Urinary bladder (tissue), 3 donors: ENCODE data around the genes NXF3 and COL4A6.

DNA sequence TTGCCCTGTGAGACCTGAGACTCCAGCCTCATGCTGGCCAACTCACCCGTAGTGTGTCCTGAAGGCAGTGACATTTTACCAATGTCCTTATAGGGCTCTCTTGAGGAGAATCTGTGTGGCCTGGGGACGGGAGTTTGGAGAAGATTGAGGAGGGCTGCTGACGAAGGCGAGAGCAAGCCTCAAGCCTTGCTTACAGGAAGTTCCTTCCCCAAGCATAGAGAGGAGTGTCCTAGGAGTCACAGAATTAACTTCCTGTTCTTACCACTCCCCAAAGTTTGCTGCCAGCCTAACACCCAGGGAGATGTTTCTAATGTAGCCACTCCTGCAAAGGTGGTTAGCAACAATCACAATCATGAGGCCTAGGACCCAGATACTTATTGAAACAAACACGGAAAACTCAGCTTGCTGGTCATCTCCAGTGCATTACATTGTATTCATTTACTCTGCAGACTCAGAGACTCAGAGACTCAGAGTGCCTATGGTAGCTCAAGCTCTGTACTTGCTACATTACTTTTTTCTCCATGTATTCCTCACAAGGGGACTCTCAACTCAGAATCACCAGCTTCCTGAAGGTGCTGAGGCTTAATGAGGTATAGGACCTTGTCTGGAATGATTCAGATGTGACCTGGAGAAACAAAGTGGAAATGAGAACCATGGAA is at the start of gene NXF3:
TSS of gene NXF3 (minus strand) at position 194 of the 659 bp plus-strand sequence.
- PRO-cap: no peak
- RAMPAGE, long total RNA: no peak

DNA sequence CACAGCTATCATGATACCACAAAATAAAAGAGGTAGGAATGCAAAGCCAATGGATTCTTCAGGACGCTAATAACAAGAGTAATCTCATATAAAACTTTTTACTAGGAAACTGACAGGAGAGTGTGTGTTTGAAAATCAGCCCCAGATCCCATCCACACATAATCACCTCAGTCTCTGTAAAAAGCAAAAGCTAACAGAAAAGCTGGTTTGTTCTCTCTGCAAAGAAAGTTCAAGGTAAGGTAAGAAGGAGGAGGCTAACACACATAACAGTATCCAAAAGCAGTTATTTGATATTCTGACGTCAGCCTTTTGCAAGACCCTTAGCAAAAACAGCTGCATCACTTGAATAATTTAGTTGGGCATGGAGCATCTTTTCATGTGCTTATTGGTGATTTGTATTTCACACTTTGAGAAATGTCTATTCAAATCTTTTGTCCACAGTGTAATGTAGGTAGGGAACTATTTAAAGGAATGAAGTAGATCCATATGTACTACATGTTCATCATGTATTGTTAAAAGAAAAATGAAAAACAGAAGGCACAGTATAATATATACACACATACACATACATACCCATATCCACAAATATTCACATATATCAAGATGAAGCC is 5.5 kb downstream of the TCEAL9 start:
- PRO-cap: no peak
- RAMPAGE, long total RNA: no peak

DNA sequence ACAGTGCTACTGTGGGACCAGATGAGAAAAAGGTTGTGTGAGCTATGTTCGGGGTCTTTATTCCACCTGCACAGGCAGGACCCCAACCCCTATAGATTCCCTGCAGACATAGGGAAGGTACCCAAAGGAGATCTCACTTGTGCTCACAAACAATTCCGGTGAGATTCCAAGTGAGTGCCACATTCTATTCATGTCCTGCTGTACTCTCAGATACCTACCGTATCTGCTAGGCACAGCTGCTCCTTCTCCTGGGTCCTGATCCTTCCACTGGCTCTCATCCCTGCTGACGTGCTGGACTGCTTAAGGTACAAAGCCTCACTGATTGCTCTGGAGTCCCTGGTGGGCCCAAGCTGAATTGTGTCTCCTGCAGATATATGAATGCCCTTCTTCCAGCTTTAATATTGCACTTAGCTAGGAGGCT is 2.3 kb downstream of the TCEAL1 start:
- PRO-cap: no peak
- RAMPAGE, long total RNA: no peak

DNA sequence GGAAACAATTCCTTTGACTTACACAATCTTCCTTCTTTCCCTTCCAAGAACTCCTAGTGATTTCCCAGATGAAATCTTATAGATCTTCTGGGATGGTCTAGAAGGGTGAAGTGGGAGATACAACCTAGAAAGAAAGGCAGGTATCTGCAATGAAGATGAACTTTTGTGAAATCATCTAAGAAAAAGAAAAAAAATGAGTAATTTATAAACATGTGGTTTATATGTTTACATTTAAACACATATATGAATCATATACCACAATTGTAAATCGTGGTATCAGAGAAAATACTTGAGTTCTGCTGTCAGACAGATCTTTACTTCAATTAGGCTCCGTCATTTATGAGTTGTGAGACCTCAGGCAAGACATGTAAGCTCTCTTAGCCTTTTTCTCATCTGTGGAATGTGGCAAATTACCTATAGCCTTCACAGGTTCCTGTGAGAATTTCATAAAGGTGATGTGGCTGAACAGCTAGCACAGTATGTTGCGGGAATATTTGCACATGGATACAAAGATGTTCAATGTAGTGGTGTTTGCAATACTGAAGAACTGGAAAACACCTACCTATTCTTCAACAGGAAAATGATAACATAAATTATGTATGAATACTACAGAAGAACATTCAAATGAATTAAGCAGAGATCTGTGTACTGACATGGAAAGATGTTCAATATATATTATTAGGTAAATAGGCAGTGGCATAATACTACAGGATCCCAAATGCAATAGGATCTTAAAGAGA is 7.9 kb downstream of the MORF4L2 start:
- PRO-cap: no peak
- RAMPAGE, long total RNA: no peak

DNA sequence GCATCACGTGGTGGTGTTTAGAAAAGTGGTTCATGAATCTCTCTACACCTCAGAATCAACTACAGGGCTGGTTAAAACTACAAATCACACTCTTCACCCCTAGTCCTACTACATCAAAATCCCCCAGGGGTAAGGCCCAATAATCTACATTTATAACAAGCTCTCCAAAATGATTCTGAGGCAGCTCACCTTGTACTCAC is 1.3 kb upstream of the ZCCHC18 start:
- PRO-cap: no peak
- RAMPAGE, long total RNA: no peak

DNA sequence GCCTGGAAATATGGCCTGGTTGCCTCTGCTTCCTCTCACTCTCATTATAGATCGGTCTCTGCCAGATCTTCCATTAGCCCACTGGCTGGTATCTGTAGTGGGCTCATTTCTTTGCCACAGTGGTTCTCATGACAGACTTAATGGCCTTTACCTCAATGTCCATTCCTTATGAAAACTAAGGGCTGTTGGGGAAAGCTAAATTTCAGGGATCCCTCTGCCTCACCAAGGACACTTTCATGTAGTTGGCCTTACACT is 68.8 kb upstream of the IL1RAPL2 start:
- PRO-cap: no peak
- RAMPAGE, long total RNA: no peak

DNA sequence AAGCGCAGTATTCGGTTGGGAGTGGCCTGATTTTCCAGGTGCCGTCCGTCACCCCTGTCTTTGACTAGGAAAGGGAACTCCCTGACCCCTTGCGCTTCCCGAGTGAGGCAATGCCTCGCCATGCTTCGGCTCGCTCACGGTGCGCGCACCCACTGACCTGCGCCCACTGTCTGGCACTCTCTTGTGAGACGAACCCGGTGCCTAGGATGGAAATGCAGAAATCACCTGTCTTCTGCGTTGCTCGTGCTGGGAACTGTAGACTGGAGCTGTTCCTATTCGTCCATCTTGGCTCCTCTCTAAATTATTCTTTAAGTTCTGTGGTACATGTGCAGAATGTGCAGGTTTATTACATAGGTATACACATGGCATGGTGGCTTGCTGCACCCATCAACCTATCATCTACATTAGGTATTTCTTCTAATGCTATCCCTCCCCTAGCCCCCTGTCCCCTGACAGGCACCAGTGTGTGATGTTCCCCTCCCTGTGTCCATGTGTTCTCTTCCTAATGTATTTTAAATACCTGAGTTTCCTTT is 310.3 kb downstream of the TEX13A start:
- PRO-cap: no peak
- RAMPAGE, long total RNA: no peak

DNA sequence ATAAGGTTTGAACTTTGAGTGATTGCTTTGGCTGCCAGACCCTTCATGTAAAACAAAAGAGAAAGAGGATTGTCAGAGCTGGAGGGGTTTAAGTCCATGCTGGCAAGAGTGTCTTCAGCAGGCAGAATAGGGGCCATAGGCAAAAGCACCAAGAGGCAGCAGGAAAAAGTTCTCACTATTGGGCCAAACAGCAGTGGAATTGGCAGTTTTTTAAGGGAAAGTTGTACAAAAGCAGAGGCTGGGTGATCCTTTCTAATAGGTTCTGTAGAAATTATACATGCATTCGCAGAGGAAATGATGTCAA is 305 bp upstream of the SERPINA7 start:
- PRO-cap: no peak
- RAMPAGE, long total RNA: no peak

DNA sequence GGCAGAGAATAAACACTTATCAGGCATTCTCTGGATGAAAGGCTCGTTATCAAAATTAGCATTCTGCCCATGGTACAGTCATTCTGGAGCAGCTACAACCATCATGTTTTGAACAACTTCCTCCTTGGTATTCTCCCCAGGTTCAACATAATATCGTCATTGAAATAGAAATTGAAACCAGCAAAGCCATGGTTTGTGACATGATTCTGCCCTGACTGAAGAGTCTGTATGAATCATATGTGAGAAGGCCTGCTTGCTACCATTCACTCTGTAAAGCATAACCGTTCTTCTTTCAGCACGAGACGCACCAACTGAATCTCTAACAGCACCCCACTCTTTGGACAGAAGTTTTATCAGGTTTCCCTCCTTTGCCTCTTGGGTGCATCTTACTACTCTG is 127.5 kb upstream of the RADX start:
- PRO-cap: no peak
- RAMPAGE, long total RNA: no peak

- PRO-cap: no peak
- RAMPAGE, long total RNA: no peak
These were observed 22.4 kb downstream of the CLDN2 start for GRCh38 chrX:106942389-106943126.

DNA sequence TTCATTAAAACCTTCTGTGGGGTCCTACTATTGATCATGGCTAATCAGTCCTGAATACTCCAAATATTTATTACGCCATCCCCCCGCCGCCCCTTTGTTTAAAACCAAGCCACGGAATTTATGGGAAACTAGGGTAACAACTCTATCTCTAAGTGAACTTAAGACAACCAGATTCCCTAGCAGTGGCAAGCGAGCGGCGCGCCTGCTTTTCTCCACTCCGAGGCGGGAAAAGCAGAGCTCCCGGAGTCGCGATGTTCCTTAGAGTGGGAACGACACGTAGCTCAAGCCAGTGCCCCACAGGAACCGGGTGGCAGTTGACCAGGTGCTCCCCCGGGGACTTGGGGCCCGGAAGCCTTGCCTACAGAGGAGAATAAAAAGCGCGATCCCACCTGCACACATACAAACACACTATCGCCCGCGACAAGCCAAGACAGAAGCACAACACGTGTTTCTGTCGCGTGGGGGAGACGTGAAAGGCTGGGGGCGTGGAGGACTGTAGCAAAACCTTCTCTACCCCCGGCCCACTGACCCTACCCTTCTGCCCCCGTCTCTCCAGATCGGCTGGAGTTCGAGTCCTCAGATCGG is 531 bp downstream of the NUP62CL start:
- PRO-cap: no peak
- RAMPAGE, long total RNA: no peak

DNA sequence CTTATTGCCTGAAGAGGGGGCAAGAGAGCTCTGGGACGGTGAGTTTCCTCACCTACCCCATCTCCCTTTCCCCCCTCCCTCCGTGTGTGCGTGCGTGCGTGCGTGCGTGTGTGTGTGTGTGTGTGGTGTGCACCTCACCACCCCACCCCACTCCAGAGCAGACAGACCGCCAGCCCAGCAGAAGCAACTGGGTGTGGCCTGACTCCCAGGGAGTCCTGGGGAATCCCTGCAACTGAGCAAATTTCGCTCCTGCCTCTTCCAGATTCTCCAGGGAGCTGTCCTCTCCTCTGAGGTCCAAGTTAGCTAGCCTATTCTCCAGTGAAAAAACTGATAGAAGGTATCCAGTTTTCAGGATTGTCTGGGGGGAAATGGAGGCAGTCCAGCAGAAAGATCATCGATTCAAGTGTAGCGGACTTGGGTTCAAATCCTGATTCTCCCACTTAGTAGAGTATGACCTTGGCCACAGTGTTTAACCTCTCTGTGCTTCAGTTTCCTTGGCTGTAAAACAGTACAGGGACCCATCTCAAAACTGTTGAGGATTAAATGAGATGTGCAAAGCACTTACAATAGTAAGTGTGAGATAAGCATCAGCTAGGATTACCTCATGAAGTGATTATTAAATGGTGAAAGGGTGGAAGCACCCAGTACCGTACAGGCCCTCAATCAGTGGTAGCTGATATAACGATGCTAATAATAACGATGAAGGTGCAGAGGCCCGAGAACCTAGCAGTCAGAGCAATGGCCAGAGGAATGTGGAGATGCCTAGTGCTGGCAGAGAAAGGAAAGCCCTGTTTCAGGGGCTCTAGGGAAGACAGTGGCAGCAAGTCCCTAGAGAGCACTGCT is 45.0 kb downstream of the PRPS1 start:
- PRO-cap: unidirectional peak, plus-strand start at position 150 of the sequence; unidirectional peak, plus-strand start at position 160 of the sequence
- RAMPAGE, long total RNA: no peak

DNA sequence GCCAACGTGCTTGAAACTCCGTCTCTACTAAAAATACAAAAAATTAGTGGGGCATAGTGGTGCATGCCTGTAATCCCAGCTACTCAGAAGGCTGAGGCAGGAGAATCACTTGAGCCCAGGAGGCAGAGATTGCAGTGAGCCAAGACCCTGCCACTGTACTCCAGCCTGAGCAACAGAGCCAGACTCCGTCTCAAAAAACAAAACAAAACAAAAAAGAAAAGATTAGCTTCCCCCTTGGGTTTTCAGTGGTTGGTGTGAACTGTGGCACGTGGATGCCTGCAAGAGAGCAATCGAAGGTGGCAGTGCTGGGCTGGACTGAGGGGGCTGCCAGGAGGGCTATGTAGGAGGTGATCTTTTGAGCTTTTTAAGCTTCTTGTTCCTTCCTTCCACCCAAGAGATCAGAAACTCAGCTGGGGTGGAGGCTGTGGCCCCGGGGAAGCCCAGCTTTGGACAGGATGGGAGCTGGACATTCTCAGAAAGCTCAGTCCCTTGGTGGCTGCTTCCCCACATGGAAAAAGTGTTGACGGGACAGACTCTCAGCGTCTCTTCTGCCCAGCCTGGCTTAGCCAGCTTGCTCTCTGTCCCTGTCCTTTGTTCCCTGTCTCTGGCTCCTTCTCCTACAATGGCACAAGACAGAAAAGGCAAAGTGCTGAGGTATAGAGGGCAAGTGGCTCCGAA is 49.6 kb downstream of the PRPS1 start:
- PRO-cap: no peak
- RAMPAGE, long total RNA: no peak

GRCh38 chrX:107712509-107713358 is 62.9 kb downstream of the TSC22D3 start:
- PRO-cap: bidirectional peak, plus-strand start at chrX:107712739, minus-strand start at chrX:107712567; bidirectional peak, plus-strand start at chrX:107713033, minus-strand start at chrX:107712844
- RAMPAGE, long total RNA: no peak

GRCh38 chrX:107715096-107715394 is 60.5 kb downstream of the TSC22D3 start:
- PRO-cap: no peak
- RAMPAGE, long total RNA: no peak

DNA sequence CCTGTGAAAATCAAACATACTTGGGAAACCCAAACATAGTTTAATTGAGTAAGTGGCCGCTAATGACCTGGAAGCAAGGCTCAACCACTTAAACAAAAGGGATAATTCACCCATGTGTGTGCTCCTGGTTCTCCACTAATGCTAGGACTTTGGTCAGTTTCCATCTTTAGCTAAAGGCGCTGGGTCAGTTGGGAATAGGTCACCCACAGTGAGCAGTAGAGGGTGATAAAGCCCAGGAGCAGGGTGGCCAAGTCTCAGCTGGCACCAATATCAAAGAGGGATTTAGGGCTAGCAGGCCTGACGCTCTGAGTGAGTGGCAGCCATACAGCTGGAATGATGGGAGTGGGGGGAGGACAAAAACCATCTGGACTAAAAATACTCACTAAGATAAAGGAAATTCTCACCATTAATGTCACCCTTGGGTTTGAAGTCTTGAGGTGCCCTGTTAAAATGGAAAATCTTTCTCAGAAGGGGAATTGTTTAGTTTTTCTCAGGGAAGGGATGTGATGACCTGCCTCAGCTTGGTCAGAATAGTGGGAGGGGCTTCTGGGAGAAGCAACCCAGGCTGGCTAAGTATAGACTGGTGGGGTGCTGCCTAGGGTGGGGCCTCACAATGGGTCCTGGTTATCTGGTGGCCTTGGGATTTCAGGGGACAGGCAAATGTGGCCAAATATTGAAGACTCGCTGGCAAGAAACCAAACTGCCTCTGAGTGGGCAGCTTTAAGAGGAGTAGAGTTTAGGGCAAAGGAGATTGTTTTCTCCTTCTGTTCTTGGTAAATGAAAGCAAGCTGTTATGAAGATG is 47.1 kb downstream of the TSC22D3 start:
- PRO-cap: no peak
- RAMPAGE, long total RNA: no peak

- PRO-cap: bidirectional peak, plus-strand start at chrX:107742410, minus-strand start at chrX:107742445; bidirectional peak, plus-strand start at chrX:107742555, minus-strand start at chrX:107742488
- RAMPAGE, long total RNA: no peak
These were observed 33.3 kb downstream of the TSC22D3 start for GRCh38 chrX:107742316-107742731.

DNA sequence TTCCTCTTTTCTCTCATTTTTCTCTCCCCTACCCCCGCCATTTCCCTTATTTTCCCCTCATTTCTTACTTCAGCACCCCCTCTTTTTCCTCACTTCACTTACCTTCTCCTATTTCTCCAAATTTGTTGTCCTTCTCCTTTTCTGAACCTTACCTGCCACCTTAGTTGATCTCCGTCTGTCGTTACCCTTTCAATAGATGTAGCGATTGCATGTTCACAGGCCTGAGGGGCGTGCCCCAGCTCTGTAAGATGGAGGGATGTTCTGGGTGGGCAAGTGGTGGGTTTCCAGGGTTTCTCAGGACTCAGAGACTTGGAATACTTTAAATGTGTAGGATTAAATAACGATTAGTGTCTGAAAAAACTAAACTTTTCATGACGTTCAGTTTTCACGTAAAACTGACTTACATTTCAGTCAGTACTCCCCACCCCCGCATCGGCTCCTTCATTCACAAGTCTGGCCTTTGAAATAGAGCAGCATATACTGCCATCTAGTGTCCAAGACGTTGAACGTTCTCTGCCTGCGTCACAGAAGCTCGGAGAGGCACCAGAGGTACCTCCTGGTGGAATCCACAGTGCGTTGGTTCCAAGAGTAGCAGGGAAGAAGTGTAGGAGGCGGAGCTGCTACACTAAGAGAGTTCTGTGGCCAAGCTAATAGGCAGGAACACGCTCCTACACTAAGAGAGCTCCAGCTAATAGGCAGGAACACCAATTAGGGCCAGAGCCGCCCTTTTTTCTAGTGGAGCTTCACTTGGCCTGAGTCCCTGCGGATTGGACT is 478 bp upstream of the NCBP2L start:
- PRO-cap: no peak
- RAMPAGE, long total RNA: no peak

DNA sequence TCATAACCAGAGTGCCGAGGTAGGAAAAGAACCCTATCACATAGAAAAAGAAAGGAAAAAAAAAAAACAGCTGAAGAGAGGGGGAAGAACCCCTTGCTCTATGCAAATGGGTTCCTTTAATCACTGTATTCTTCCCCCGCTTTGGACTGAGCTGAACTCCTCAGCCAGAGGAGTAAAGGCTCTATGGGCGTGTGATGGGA is 52.2 kb downstream of the MID2 start:
- PRO-cap: unidirectional peak, plus-strand start at position 56 of the sequence
- RAMPAGE, long total RNA: no peak

DNA sequence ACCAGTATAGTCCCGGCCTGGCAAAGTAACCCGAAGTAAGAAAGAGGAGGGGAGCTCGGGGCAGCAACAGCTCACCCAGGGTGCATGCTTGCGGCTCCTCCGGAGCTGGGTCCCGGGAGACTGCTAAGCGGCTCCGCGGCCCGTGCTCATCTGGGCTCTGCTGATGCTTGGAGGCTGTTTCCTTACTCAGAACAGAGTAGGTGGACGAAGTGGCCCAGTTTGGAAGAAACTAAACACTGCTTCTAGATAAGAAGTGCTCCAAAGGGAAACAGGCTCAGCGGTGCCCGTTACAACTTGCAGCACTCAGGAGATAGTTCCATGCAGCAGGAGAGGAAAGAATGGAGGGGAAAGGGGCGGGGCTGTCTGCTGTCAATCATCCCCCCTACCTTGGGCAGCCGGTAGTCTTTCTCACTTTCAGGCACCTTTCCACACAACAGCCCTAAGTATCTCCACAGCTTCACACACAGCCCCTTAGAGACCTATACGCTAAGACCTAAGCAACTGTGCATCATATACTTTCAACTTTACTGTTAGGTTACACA is at the start of gene COL4A6:
TSS of gene COL4A6 (minus strand) at position 312 of the 542 bp plus-strand sequence.
- PRO-cap: bidirectional peak, plus-strand start at position 433 of the sequence, minus-strand start at position 305 of the sequence
- RAMPAGE, long total RNA: no peak